Camera-type eye (tissue), 1 donor: ENCODE data around the gene FSCN2.

DNA sequence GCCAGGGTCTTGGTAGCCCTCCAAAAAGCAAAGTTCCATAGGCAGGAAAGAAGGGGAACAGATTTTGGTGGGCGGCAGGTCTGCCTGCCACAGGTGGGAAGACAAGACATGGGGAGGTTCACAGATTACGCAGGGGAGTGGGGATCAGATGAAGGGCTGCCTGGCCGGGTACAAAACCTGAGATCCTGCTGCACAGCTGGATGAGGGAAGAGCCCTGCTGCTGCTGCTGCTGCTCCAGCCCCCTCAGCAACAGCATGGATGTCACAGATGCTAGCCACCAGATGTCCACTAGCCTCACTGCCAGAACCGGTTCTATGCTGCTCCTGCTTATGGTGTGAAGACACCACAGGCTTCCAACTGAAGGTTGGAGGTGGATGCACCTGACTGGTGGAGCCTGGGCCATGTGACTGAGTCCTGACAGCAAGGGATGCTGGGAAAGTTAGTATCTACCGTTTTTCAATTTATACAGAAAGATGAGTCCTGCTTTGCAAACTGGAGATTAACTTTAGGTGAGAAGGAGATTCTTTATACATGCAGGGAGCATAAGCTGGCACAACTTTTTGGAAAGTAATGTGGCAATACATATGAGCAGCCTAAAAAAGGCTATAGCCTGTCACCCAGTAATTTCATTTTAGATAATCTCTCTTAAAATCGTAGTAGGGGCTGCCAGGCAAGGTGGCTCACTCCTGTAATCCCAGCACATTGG, 17.6 kb downstream of the ACTG1 start:
- RAMPAGE, long total RNA, result no peak

DNA sequence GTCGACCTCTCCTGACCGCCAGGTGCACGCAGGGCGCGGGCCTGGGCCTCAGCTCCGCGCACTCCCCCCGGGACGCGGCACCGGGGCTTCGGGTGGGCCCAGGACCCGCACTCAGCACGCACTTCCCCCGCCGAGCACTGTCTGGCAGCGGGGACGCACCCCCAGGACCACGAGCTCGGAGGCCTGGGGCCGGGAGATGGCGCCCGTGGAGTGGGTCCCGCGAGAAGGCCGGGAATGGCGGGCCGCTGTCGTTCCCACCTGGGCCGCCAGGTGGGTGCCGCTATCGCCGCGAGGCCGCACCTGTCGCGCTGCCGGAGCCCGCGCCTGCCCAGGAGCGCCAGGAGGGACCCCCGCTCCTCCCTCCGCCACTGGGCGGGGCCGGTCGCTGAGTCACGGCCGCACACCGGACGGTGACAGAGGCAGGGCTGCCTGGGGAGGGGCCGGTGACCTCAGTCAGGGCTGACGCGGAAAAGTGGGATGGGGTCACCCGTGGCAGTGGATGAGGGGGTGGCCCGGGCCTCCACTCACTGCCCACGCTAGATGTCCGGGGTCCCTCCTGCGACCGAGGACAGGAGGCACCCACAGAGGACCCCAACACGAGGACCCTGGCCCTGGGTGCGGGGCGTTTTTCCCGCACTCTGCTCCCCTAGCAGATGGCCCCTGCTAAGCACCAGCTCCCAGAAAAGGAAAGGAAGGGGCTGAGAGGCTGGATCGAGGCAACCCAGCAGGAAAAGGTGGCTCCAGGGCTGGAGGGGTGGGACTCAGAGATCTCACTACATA, 6.8 kb upstream of the ACTG1 start:
- RAMPAGE, long total RNA, result no peak

DNA sequence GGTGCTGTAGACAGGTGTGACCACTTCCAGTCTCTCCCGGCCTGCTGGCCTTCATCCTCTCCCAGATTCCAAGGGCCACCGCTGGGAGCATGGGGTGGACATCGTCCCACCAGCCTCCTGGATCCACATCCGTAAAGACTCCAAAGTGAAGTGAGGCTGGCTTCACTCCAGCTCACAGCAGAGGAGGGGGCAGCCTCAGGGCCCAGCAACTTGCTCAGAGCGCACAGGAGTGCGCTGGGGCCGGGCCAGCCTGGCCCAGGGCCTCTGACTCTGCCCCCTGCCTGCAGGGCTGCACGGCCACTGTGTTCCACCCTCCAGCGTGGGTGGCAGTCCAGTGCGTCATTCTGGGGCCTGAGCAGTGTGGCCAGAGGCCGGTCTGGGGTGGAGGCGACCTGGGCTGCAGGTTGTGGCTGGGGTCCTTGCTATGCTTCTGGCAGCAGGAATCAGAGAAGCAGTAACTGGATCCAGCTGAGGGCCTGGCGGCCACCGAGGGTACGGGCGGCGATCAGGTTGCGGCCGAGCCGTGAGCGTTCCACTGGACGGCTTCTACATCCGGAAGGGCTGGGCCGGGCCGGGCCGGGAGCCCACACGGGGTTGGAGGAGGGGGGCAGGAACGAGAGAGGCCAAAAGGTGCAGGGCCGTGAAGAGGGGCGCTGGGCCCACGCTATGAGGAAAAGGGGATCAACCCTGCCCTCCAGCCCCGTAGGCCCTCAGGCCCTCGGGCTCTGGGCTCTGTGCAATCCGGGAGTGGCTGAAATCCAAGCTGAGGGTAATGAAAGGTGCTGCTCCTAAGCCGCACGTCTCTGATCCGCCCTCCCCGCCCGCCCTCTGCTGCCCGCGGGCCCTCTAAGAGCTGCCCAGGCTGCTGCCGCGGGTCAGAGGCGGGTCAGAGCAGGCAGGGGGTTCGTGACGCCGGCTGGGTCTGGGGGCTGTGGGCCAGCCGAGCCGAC, at the start of gene FSCN2:
Gene FSCN2 (plus strand): TSS at position 878 of the 950 bp plus-strand sequence.
- RAMPAGE, long total RNA, result no peak

GRCh38 chr17:81537064-81537772, 9.0 kb downstream of the FSCN2 start:
- RAMPAGE, long total RNA, result no peak

- RAMPAGE, long total RNA, result no peak
Measured at GRCh38 chr17:81546897-81547717, 5.0 kb downstream of the FAAP100 start.

GRCh38 chr17:81550889-81551338, 1.2 kb downstream of the FAAP100 start:
- RAMPAGE, long total RNA, result no peak

GRCh38 chr17:81689443-81690491, 6.0 kb downstream of the HGS start:
- RAMPAGE, long total RNA, result no peak

- RAMPAGE, long total RNA, result no peak
Measured at GRCh38 chr17:81804271-81804569, 270 bp downstream of the GCGR start.

DNA sequence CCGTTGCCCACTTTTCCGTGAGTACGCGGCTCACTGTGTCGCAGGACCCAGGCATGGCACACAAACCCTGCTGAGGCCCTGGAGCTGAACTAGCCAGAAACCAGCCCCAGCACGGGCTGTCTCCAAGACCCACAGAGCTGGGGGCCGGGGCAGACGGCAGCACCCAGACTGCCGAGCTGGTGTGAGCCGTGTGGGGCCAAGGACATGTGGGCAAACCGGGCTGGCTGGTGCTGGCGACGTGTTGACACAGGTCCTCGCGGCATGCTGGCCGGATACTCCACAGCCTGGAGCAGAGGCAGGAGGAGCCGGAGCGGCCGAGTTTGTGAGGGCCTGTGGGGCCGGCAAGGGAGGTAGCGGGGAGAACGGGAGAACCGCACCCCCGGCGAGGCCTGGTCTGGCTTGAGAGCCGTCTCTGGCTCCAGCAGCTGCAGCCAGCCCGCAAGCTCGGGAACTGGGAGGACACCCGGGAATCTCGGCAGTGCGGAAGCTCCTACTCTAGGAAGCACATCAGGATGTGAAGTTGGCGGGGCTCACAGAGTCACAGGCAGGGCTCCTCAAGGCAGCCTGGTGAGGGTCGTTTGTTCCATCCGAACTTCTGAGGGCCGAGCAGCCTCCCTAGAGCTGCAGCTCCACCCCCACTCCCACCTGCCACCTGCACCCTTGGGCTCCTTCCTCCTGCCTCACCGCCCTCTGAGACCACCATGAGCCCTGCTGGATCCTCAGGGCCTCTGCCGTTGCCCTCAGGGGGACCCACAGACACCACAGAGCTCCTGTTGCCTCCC, 6.6 kb upstream of the PPP1R27 start:
- RAMPAGE, long total RNA, result no peak

DNA sequence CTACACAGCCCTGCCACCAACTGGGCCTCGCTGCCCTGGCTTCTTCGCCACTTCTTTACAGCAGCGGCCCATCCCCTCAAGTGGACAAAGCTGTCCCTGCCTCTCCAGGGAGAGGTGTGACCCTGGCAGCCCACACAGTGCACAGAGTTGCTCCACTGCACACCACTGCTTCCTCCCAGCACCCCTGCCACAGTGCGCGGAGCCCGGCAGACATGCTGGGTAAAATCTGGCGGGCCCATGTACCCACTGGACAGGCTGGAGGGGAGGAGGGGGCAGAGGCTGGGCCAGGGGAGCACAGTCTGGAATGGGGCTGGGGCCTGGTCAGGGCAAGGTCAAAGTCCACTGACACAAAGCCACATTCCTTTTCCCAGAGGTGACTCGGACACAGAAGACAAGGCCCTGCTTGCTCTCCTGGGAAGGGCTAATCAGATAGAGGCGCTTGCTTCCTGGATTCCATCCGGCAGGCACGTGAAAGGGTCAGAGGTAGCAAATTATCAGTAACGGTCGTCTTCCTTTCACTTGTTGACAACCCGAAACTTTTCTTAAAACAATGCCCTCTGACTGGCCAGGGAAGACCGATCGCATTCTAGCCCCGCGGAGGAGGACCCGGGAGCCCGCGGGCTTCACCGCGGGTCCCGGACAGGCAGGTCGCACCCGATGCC, 832 bp downstream of the PCYT2 start:
- RAMPAGE, long total RNA, result no peak

- RAMPAGE, long total RNA, result no peak
Measured at GRCh38 chr17:81923820-81924587, 3.5 kb downstream of the MAFG start.

GRCh38 chr17:81978894-81979515, 1.6 kb downstream of the ASPSCR1 start:
- RAMPAGE, long total RNA, result no peak

DNA sequence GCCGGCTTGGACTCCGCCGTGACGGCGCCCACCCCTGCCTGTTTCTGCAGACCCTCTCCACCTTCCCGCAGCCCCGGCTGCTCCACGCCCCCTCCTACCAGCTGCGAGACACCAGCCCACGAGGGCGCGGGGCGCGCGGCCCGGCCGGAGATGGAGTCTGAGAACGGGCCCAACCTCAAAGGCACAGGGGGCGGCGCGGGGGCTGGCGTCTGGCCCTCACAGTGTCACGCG, 222 bp downstream of the CENPX start:
- RAMPAGE, long total RNA, result no peak

DNA sequence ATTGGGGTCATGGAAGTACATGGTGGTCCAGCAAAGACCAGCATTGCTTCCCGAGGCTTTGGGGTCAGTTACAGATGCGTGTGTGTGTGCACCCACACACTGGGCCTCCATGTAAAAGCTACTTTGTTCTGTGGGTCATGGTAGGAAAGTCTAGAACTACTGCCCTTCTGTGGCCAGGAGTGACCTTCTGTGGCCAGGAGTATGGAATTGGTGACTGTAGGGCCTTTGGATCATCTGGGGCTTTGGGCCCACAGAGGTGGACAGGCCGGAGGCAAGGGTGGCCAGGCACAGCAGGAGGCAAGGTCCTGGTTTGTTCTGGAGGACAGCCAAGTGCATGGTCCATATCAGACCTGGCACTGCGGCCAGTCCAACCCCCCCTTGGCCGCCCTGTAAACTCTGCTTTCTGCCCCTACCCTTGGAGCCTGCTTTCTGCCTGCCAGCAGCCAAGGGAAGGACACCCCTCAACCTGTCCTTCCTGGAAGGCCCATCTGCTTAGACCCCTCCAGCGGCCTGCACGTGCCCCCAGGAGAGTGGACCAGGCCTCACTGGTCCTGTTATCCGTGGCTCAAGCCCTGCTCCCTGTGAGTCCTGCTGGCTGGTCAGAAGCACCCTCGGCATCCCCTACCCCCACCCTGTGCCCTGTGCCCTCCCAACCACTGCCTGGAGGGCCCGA, 2.2 kb upstream of the DCXR start:
- RAMPAGE, long total RNA, result no peak

GRCh38 chr17:82043422-82044044, 6.0 kb upstream of the DCXR start:
- RAMPAGE, long total RNA, result no peak

- RAMPAGE, long total RNA, result no peak
Measured at GRCh38 chr17:82056468-82057114, 4.9 kb downstream of the GPS1 start.

- RAMPAGE, long total RNA, result no peak
Measured at GRCh38 chr17:82083718-82084447, 14.2 kb downstream of the FASN start.

DNA sequence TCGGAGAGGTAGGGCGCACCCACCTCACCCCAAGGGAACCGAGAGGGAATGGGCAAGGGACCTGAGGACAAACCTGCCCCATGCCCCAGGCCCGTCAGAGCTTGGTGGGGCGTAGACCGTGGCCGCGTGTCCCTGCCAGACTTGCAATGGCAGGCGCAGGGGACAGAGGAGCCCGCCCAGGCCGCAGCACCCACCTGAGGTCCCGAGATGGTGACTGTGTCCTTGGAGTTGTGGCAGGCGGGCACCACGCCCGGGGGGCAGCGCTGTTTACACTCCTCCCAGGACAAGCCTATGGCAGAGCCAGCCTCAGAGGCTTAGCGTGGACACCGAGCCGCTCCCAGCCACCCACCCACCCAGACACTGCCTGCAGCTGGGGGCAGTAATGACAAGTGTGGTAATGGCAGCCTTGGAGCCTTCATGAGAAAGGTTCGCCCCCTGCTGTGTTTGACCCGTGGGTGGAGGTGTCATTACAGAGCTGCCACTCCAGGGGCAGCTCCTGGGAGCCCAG, 8.5 kb downstream of the FASN start:
- RAMPAGE, long total RNA, result no peak

GRCh38 chr17:82107282-82107882, 9.3 kb upstream of the FASN start:
- RAMPAGE, long total RNA, result no peak

- RAMPAGE, long total RNA, result no peak
Measured at GRCh38 chr17:82133242-82133627, 35.2 kb upstream of the FASN start.